Mononuclear cell (primary cell): ENCODE data around the gene FRMPD2.

GRCh38 chr10:44968873-44969407, 9.3 kb downstream of the RASSF4 start:
- RRBS: no CpG with 5 or more reads among the region's 6 CpGs

DNA sequence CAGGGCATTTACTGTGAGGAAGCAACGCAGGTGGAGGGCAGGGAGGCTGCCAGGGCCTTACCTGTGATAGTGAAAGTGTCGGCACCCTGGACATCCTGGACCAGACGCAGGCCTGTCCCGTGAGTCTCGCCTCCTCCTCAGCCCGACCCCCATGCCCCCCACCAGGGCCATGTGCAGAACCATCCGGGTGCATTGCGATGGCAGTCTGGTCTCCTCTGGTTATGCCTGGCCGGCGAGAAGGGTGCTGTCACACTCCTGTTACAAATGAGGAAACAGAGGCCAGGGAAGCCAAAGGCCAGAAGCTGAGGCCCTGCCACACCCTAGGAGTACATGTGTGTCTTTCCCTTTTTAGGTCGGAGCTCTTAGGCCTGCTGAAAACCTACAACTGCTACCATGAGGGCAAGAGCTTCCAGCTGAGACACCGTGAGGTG, 7.2 kb downstream of the DEPP1 start:
- RRBS: no CpG with 5 or more reads among the region's 12 CpGs

DNA sequence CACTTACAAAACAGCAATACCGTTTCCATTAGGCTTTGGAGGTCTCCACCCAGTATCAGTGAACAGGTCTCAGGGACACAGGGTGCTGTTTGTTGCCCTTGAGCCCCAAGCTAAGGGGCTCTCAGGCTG, 4.3 kb downstream of the DEPP1 start:
- RRBS: no CpG with 5 or more reads among the region's 1 CpG

DNA sequence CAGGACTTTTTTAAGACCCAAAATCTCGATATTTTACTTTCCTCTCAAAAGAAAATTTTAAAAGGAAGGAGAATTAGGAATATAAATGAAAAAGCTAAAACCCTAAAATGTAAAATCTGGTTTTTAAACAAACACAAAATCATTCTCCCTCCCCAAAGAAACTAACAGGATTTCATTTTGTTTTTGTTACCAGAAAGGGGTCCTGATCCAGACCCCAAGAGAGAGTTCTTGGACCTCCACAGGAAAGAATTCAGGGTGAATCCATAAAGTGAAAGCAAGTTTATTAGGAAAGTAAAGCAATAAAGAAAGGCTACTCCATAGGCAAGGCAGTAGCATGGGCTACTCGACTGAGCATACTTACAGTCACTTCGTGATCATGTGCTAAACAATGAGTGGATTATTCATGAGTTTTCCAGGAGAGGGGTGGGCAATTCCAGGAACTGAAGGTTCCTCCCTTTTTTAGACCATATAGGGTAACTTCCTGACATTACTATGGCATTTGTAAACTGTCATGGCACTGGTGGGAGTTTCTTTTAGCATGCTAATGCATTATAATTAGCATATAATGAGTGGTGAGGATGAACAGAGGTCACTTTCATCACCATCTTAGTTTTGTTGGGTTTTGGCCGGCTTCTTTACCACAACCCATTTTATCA, 36.7 kb downstream of the ALOX5 start:
- RRBS: no CpG with 5 or more reads among the region's 4 CpGs

GRCh38 chr10:45993763-45994091, 21.4 kb downstream of the TIMM23 start:
- RRBS: no CpG with 5 or more reads among the region's 5 CpGs

DNA sequence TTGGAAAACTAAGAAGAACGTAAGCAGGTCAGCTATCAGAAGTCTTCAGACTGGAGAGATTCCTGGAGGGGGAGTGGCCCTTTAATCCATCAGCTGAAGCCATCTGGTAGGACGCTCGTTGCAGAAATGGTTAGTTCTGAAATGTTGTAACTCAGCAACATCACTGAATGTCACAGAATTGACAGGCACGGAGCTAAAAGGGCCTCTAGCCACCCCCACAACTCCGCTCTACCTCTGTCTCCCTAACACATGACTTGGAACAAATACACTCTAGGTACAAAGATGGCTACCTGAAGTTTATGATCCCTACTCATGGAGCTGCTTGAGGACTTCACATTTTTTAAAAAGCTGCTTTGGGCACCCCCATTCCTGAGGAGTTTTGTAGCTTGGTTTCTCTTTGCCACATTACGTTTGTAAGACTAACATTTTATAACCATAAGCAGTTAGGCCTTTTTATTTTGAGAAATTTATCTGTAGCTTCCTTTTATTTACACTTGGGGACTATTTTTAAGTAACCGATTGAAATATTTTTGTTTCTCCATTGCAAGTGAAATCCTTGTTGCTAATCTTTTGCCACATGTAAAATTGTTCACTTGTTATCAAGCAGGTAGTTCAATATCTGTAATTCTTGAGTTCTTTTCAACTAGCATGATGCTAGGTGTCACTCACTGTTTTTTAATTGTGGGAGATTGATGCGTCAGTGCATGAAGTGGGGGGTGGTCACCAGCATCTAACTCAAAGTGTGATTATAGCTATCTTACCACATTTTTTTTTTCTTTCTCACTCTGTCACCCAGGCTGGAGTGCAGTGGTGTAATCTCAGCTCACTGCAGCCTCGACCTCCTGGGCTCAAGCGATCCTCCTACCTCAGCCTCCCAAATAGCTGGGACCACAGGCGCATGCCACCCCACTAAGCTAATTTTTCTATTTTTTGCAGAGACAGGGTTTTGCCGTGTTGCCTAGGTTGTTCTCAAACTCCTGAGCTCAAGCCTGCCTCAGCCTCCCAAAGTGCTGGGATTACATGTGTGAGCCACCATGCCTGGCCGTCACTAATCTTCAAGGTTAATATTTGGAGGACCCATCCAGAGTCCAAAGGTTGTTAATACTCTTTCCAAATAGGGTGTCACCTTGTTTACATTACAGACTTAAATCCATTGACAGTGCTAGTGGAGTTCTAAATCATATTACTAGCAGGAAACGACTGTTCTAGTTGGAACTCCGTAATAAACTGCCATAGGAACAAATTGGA, 28.6 kb downstream of the NCOA4 start:
- RRBS: no CpG with 5 or more reads among the region's 15 CpGs

GRCh38 chr10:46033518-46034259, 3.3 kb upstream of the NCOA4 start:
- RRBS: no CpG with 5 or more reads among the region's 4 CpGs

- RRBS: no CpG with 5 or more reads among the region's 22 CpGs
Observed at GRCh38 chr10:46756855-46757324, 154.3 kb upstream of the PTPN20 start.

GRCh38 chr10:46815717-46816330, 95.4 kb upstream of the PTPN20 start:
- RRBS: no CpG with 5 or more reads among the region's 8 CpGs

DNA sequence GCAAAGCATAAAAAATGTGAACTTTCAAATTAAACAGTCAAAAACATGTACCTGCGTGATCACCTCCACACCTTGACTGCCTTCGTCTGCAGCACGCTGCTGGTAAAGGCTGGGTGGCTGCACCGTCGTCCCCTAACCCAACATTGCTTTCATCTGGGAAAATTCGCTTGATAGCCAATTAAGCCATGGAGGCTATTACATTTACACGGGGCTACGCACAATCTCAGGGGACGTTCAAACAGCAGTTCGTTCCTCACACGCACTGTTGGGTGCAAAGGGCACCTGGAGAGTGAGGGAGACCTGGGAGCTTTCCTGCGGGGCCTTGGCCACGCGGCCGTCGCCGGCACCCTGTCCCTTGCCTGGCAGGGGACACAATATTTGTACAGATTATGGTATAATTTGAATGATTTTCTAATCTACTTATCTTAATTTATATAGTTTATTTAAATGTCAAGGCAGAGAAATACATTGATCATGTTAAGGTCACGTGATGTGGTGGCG, 76.2 kb upstream of the AGAP9 start:
- RRBS: no CpG with 5 or more reads among the region's 19 CpGs

- RRBS: no CpG with 5 or more reads among the region's 8 CpGs
Observed at GRCh38 chr10:48274611-48275024, at the start of gene FRMPD2. FRMPD2 (minus strand) TSS chr10:48274696.

DNA sequence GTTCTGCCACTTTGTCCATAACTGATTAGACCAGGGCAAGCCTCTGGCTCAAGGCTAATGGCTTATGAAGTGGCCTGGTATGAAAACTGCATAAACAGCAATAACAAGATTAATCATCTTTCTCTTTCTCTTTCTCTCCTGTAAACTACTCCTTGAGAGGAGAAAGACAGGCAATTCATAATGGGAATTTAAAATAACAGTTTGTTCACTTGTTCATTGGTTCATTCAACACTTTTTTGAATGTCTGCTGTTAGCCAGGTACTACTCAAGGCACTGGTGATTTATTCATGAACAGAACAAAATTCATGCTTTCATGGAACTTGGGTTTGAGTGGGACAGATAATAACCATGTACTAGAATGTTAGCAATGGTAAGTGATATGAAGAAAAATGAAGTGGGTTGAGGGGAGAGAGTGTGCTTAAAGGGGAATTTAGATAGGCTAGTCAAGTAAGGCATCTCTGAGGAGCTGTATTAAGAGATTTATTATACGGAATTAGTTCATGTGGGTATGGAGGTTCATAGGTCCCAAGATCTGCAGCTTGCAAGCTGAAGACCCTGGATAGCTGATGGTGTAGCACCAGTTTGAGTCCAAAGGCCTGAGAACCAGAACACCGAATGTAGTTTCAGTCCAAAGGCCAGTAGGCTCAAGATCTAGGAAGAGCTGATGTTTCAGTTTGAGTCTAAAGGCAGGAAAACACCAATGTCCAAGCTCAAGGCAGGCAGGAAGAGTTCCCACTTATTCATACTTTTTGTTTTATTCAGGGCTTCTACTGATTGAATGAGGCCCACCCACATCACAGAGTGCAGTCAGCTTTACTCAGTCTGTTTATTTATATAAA, 83.2 kb downstream of the MAPK8 start:
- RRBS: no CpG with 5 or more reads among the region's 2 CpGs

GRCh38 chr10:48574058-48575295, 30.4 kb downstream of the ARHGAP22 start:
- RRBS: no CpG with 5 or more reads among the region's 11 CpGs

DNA sequence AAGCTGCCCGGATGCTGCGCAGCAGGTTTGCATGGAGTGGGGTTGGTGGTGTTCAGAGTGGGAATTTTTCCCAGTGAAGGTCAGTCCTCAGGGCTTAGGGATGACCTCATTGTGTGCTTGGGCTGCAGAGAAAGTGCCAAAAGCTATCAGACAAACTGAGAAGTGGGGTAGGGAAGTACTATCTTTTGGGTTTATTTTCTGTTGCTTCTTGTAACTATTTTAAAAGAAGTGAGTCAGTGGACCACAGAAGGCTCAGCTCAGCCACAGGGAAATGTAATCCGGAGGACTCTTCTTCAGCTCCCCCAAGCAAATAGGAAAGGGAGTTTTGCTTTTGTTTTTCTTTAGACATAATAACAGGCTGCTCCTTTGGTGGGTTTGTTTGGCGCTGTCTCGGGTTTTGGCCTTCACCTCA, 5.2 kb upstream of the FAM170B start:
- RRBS: no CpG with 5 or more reads among the region's 5 CpGs

GRCh38 chr10:49297716-49298443, 1.1 kb upstream of the C10orf71 start:
- RRBS: no CpG with 5 or more reads among the region's 8 CpGs

GRCh38 chr10:49309596-49310465, 10.9 kb downstream of the C10orf71 start:
- RRBS: no CpG with 5 or more reads among the region's 11 CpGs

DNA sequence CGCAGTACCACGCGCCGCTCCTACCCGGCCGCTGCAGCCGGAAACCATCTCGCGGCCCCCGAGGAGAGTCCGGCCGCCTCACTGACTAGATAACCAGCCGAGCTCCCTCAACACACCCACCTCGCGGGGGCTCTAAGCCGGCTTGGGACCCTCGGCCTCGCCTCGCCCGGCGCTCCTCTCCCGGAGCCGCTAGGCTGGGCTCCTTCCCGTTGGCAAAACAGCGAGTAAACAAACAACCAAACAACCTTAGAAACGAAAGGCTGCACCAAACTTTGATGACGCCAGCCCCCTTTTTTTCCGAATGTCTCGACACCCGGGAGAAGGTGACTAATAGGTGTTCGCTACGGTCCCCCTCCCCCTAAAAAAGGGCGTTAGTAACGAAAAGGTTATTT, 2.5 kb upstream of the DRGX start:
- RRBS: 4% methylated on average over 14 of the region's 34 CpGs

GRCh38 chr10:49933224-49933963, 8.4 kb downstream of the PARG start:
- RRBS: no CpG with 5 or more reads among the region's 9 CpGs

GRCh38 chr10:49941295-49941707, 526 bp downstream of the PARG start:
- RRBS: no CpG with 5 or more reads among the region's 28 CpGs